Measurements from ENCODE around the gene CYP17A1.

DNA sequence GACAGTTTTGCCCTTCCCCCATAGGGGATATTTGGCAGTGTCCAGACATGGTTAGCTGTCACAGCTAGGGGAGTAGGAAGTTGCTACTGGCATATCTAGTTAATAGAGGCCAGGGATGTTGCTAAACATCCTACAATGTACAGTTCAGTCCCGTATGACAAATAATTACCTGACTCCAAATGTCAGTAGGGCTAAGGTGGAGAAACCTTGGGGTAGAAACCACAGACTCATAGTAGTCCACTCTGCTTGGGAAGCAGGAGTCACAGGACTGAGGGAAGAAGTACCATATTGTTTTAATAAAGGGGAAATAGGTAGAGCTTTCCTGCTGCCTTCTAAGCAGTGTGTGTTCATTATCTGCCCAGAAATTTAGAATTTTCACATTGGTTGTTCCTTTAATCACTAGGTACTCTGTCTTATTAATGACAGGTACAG lies 39.9 kb downstream of the WBP1L start:
- RRBS = no CpG with 5 or more reads among the region's 1 CpG

- RRBS = no CpG with 5 or more reads among the region's 11 CpGs
Measured at GRCh38 chr10:102837086-102837976, at the start of gene CYP17A1. Gene CYP17A1, minus strand, starts transcription at chr10:102837413.

DNA sequence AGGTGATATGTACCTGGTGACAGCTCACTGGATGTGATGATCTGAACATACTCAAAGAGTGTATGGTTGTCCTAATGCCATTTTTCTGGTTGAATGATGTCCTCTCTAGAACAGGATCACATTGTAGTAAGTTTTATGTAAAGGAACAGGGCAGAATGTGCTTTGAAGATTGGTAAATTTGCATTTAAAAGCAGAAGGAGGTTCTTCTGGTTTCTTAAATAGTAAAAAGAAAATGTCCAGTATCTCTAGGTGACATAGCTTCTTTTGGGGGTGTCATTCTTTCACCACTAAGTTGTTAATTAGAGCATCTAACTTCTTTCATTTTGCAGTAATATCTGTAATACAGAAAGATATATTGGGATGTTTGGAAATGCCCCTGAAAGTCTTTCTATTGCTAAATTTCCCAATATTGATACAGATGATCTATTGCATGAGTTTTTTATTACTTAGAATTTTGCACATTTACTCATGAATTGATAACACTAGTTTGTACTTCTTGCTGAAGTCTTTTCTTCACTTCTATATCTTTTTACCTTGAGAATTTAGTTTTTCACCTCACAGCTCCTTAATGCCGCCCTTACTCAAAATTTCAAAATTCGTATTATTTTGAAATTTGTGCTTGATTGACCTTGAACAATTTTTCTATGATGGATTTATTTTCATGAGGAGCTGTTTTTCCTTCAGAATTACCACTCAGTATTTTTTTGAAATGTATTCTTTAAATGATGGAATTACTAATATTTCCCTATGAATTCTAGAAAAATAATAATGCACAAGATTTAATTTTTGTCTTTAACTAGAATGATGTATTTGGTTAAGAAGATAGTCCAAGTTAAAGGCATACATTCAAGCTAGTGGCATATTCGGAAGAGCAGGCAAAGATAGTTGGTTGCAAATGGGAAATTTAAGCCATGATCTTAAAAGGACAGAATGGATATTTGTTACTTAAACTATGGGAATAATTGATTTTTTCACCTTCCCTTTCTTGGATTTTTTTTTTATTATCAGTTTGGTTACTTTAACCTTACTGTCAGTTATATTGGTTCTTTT lies 3.6 kb downstream of the CNNM2 start:
- RRBS = no CpG with 5 or more reads among the region's 3 CpGs

GRCh38 chr10:103139899-103140543 lies 53.1 kb downstream of the NT5C2 start:
- RRBS = no CpG with 5 or more reads among the region's 7 CpGs

DNA sequence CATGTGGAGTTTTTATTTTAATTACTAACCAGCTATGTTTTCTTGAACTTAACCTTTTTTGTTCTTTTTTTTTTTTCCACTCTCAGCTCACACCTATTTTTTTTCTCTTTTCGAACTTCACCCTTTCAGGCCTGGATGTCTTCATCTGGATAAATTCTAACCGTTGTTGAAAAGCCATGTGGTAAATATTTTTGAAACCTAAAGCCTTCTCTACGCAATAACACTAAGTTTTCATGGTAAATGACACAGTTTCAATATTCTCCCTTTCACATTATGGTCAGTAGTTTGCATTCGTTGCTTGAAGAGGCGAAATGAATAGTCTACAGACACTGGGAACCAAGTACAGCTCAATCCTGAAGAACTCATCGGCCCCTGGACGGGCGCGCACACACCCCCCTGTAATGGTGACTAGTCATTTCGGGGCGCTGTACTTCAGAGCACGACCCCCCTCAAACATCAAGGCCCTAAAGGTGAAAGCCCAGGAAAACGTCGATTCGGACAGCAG lies 1.1 kb downstream of the NT5C2 start:
- RRBS = no CpG with 5 or more reads among the region's 15 CpGs

DNA sequence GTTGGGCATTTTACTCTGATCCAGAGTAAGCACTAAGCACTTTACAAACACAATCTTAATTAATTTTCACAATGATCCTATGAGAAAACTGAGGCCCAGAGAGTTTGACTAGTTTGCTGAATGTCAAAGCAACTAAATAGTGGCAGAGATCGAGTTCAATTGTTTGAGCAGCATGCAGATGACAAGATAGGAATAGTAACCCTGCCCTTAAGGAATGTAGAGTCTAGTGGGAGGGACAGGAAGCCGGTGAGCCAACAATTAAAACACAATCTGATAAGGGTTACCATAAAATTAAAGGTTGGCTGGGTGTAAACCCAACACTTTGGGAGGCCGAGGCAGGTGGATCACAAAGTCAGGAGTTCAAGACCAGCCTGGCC lies 13.4 kb upstream of the RPEL1 start:
- RRBS = no CpG with 5 or more reads among the region's 3 CpGs

DNA sequence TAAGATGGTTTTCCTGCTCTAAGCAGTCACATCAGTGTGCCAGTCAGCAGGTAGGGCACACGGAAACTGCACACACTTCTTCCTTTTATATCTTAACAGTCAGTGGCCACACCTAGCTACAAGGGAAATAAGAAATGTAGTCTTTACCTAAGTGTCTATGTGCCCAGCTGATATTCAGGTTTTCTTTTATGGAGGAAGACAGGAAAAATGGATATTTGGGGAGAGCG lies 6.5 kb downstream of the TAF5 start:
- RRBS = no CpG with 5 or more reads among the region's 2 CpGs

GRCh38 chr10:103386679-103388014 lies 9.1 kb downstream of the ATP5MK start:
- RRBS = no CpG with 5 or more reads among the region's 18 CpGs

DNA sequence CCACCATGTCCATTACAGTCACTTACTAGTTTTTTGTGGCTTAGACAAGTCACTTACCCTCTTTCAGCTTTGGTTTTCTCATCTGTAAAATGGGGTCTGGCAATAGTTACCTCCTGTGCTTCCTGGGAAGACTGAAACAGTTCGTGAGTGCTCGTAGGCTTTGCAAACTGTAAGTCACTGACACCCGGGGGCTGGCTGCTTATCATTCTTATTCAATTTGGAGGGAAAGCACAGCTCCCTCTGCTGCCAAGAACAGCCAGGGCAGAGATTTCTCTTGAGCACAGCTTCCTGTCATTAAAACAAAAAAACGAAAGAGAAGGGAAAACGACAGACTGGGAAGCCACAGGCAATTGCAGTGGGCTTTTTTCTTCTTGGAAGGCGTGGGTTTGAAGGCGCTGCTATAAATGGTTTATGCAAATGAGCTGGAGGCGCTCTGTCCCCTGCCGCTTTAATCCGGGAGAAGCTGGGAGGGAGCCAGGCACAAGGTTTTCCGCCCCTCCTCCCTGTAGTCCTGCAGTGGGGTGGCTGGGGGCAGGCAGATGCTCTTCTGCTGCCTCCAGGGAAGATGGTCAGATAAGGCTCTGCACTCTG lies 49.2 kb downstream of the NEURL1 start:
- RRBS = no CpG with 5 or more reads among the region's 11 CpGs

DNA sequence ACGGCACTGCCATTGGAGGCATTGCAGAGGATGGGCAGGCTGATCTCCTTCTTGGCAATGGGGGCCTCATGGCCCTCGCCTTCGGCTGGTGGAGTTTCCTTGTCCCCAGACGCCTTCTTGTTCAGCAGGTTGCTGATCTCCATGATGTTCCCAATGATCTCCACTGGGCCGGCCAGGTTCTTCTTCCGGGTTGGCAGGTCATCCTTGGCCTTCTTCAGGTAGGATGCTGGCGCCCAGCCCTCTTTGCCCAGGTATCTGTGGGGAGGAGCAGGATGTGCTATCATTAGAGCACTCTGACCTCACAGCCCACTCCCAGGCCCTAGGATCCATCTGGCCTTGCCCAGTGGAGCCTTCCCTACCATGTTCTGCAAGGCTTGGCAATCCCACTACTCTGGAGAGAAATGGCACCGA lies 119.4 kb downstream of the NEURL1 start:
- RRBS = no CpG with 5 or more reads among the region's 8 CpGs

DNA sequence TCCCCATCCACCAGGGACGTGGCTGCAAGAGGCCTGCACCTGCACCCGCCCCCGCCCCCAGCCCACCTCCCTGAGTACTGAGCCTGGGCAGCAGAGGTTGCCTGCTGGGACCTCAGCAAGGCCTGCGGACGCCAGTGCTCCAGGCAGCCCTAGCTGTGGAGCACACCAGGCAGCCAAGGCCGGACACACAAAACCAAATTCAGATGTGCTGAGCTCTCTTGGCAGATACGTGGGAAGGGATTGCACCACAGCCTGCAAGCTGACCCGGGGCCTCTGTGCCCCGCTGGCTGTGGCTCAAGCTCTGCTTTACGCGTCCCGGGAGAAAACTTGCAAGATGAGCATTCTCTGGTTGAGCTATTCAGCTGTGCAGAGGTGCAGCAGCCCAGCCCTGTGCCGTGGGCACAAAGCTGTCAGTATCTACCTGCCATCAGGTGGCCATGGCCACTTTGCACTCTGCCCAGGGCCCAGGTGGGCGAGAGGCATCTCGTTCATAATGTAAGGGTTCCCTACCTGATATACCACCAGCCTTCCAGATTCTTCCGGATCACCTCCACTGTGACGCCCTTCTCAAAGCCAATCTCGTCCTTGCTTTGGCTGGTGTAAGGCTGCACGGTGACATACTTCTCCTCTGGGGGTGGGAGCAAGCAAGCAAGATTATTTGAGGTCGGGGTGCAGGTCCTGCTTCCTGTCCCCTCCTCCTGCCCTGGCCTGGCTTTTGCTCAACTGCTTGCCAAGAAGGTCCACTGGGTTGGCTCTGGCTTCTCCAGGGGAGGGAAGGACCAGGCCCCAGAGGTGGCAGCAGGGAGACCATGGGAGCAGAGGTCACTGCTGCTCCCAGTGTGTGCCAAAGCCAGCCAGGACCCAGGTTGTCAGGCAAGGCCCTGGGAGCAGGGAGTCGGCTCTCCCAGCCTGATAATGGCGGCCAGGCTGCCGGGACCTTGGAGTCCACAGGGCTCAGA lies 123.5 kb downstream of the NEURL1 start:
- RRBS = 95% methylated on average over 7 of the region's 23 CpGs

DNA sequence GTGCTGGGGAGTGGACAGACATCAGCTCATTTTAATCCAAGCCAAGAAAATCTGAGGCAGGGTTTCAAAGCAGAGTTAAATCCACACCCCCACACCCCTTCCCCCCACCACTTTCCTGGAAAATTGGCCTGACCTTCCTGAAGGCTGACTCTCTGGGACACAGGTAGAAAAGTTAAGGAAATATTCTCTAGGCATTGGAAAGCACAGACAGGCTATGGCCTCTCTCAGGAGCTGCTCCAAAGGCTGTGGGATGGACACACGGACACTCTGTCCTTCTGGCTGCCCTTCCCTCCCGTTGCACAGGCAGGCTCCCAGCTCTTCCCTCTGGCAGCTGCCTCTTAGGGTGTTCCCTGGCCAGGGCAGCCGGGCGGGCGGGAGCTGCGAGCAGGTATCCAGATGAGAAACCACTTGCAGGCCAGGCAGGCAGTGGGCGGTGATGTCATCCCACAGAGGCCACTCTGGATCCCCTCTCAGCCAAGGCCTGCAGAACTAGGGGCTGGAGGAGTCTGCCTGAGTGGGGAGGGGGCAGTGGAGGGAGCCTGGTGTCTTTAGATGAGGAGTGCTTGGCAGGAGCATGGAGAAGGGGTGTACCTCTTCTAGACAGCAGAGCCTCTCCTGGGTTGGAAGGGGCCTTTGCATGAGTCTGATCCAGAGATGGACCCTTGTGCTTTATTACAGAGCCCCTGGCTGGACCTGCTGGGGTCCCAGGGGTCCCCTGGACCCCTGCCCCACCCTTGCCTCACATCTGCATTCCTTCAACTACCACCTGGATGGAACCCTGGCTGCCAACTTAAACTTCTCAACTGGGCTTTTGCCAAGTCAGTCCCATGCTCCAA lies 172.0 kb downstream of the NEURL1 start:
- RRBS = no CpG with 5 or more reads among the region's 7 CpGs

DNA sequence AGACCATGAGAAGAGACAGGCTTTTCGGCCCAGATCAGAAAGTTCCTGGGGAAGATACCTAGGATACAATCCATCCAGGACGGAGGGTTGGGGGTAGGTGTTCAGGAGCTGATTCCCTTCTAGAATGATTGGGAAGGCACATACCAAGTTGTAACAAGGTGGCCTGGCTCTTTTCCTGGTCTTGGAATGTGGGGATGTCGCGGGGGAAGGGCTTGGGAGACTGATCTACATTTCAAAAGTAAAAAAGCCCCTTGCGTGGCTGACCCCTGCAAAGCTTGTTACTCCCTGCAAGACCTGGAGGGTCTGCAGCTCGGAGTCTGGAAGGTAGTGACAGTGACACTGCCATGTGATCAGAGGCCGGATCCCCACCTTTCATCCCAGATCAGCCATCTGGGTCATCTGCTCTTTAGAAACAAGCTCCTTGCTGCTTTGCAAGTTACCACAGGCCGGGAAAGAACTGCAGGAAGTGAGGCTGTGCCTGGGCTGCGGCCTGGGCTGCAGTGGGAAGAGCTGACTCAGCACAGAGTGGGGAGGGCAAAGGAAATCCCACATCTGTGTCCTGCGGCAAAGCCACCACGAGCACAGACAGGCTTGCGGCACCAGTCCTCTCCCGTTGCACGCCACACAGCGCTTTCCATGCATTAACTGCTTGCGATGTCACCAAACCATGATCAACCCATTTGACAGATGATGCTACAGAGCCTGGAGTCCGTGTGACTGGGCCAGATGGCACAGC lies 97.8 kb downstream of the SH3PXD2A start:
- RRBS = 93% methylated on average over 2 of the region's 17 CpGs

DNA sequence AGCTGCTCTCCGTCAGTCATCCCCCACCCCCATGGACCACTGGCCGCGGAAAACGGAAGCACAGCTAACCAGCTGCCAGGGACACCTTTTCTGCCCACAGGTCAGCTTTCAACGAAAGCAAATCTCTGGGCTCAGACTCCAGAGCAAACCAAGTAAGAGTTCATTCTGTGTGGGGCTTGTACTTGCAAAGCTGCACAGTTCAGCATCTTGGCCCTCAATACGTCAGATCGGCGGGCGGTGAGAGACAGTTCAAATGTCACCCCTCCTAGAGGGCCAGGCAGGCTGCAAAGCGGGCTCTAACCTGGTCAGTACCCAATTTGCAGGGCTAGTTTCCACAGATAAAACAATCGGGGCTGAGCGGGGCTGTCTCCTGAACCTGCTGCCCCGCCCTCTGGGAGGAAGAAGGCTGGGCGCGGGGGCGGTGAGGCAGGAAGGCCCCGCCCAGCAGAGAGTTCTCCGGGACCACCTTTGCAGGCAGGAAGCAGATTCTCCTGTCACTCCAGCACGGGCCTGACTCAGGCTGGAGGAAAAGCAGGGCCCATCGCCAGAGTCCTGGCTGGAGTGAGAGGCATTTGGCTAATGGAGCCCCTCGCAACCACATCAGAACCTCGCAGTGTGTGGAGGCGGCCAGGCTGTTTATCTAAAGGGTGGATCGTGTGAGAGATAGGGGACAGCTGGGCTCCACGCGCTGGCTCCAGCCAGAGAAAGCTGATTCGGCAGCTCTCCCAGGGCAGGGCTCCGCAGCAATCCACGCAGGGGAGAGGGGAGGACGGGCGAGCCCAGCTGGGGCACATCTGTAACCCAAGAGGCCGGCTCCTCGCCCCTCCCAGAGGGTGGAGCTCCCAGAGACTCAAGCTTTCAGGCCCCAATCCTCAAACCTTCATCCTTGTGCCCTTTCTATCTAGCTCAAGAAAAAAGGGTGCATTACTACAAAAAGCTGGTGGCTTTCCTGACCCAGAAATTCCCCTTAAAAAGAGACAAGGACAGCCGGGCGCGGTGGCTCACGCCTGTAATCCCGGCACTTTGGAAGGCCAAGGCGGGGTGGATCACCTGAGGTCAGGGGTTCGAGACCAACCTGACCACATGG lies 83.1 kb downstream of the SH3PXD2A start:
- RRBS = no CpG with 5 or more reads among the region's 40 CpGs

GRCh38 chr10:103834885-103835549 lies 20.4 kb downstream of the SH3PXD2A start:
- RRBS = no CpG with 5 or more reads among the region's 12 CpGs

DNA sequence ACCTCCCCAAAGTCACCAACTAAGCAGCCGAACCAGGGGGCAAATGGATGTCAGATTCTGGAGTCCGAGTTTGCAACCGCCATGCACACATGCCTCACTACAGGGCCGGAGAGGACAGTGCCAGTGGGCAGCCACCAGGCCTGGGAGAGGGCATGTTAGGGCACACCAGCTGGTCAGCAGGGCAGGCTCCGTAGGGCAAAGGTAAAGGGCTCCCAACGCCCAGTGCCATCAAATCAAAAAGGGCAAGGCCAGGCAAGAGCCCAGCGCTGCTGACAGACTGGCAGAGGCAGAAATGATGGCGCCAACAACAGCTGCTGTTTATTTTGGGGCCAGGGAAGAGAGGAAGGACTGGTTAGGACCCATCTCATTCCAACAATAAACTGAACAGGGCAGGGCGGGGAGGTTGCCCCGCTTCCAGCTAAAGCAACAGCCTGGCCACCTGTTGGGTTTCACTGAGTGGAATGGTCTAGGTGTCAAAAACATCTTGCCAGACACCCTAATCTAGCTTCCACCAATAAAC lies 15.5 kb downstream of the SH3PXD2A start:
- RRBS = no CpG with 5 or more reads among the region's 10 CpGs

DNA sequence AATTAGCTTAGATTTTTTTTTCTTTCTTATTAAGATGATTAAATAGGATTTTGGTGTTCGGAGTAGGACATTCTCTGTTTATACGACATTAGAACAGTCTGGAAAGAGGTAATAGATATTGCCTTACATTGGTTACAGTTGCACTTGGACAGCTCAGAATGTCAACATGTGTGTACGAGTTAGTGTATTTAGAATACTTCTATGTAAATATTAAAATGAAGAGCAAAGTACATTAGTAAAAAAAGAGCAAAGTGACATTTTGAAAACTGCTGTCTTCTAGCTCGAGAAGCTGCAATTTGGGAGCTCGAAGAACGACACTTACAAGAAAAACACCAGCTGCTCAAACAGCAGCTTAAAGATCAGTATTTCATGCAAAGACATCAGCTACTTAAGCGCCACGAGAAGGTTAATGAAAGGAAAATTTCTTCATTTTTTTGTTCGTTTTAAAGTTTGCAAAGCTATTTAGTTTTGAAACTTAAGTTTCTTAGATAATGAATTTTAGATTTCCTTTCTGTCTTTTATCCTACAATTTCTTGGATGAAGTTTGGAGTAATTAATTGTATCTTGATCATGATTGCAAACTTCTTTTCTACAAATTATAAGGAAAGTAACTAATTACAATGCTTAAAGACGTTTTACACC lies 51.7 kb downstream of the SLK start:
- RRBS = no CpG with 5 or more reads among the region's 10 CpGs

DNA sequence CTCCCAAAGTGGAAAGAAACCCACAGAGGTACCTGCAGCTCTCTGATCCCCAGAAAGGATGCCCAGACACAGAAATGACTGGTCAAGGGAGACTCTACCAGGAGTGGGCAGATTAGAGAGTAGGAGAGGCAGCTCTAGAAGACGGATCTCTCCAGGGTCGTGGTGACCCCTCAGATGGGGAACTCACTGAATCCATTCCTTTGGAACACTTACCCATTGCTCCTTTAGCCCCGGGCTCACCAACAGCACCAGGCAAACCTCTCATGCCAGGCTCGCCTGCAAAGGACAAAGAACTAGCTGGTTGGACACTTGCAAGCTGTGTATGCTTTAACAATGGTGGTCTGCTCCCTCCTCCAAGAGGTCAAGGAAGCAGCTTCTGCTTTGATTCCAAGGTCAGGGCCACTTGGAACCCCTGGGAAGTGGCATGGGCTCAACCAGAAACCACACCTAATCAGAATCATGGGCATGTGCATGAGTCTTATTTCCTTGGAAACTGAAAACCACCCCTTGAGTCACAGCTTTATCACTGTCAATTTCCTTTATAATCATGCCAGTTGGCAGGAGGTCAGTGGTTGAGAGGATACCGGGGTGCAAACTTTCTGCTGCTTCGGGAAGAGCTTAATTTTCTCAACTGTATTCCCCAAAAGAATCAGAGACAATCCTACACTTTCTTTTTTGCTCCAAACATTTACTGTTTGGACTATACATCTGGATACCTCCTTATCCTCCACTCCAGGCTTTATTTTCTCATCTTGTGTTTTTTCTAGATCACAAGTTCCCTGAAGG lies 36.3 kb downstream of the COL17A1 start:
- RRBS = no CpG with 5 or more reads among the region's 6 CpGs

DNA sequence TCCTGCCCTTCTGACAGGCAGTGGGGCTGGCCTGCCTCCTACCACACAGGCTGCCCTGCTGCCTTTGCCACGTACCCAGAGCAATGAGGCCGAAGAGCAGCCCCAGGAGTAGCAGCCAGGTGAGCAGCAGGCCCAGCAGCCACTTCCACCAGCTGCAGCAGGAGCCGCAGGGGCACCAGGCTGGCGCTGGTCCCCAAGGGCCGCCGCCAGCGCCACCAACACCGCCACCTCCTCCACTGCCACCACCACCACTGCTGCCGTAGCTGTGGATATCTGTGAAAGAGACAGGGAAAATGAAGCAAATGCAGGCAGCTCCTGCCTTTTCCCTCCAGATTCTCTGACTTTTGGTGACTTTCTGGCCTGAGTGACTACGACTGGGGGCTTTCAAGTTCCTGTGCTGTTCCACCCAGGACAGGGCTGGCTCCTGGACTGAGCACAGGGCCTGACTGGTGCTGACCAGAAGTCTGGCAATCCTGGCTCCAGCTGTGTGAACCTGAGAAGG lies 28.7 kb downstream of the COL17A1 start:
- RRBS = no CpG with 5 or more reads among the region's 10 CpGs